ENCODE measurements around a stretch of chr9.

GRCh38 chr9:121289858-121289986 lies 21.8 kb downstream of the GSN start:
- PRO-cap, result no peak

DNA sequence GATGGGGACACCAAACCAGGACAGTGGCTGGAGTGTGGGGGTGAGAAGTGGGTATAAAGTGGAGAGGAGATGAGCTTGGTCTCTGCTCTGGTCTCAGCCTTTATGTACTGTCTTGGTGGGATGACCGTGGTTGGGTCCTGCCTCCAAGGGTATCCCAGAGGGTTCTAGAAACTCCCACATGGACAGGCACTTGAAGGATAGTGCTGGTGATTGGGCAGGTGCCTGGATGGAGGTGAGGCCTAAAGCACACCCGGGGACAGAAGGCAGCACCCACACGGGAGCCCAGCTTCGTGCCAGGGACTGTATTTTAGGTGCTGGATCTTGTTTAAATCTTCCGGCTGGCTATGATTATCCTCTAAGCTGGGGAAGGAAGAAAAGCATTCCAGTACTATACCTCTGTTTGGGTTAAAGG lies 22.0 kb downstream of the GSN start:
- PRO-cap, result no peak

- PRO-cap, result bidirectional peak, plus-strand start at chr9:121326740, minus-strand start at chr9:121326489
Observed at GRCh38 chr9:121325932-121326867, 43.9 kb downstream of the STOM start.

DNA sequence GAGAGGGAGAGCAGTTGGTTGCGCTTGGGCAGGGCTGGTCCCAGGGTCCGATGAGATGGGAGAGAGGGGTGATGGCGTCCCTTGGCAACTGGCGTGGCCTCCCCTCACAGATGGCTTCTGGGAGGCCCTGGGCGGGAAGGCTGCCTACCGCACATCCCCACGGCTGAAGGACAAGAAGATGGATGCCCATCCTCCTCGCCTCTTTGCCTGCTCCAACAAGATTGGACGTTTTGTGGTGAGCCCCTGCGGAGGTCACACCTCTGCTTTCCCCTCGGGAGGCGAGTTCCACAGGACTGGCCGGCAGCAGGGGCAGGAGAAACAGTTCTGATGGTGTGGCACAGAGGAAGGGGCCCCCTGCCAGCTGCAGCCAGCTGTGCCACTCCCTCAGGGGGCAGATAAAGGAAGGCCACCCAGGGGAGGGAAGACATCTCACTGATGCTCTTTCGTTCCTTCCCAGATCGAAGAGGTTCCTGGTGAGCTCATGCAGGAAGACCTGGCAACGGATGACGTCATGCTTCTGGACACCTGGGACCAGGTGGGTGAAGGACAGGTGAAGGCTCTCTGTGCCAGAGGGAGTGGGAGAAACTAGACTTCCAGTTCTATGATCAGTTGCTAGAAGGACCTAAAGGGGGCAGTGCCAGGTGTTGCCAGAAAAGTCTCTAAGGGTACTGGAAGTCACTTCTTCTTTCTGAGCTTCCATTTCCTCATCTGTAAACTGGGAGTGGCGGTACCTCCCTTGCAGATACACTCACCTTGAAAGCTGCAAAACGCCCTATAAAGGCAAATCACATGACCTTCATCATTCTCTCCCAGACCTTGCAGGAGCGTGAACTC lies 41.1 kb downstream of the STOM start:
- PRO-cap, result no peak

DNA sequence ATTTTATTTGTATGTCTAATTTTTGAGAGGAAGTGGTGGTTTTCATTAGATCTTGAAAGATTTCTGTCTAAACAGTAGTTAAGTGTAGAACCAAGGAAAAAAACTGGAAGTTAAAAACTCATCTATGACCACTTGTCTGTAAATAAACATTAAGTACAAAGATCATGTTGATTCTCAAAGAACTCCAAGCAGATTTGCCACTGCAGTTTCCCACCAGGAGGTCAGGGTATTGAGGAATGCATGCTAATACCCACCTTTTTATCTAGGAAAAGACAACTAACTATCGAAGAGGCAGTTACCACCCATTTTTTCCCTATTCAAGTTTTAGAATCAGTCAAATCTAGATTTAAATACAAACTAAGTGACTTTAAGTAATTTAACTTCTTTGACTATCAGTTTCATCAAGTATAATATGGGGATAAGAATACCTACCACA lies 1.9 kb downstream of the STOM start:
- PRO-cap, result no peak

DNA sequence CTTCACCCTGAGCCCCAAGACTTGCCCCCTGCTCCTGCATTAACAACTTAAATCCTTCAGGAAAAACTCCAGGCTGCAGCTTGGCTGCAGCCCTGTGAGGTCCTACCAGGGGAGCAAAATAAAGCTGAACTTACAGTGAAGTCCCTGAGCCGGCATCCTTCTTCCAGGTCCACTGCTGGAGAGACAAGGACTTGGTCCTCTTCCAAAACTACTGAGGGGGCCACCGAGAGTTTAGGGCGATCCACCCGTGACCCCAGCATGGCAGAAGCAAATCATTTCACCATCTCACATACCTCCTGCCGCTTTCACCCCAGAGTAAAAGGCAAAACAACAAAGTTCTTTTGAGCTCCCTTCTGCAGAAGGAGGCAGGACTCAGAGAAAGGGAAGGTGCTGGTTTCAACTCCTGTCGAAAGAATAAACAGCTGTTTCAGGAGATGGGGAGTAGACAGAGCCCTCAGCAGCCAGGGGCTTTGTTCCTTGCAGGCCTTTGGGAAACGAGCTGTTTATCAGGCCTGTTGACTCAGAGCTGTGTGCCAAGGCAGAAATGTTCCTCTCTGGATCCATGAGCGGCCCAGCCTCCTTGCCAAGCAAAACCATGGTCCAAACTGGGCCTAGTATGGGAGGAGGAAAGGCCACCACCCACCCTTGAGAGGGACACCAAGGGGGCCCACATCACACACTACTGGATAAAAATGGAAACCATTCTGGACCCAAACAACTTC lies 20.6 kb downstream of the GGTA1 start:
- PRO-cap, result no peak

GRCh38 chr9:121545942-121546423 lies 46.3 kb upstream of the GGTA1 start:
- PRO-cap, result unidirectional peak, plus-strand start at chr9:121546255; unidirectional peak, plus-strand start at chr9:121546327

DNA sequence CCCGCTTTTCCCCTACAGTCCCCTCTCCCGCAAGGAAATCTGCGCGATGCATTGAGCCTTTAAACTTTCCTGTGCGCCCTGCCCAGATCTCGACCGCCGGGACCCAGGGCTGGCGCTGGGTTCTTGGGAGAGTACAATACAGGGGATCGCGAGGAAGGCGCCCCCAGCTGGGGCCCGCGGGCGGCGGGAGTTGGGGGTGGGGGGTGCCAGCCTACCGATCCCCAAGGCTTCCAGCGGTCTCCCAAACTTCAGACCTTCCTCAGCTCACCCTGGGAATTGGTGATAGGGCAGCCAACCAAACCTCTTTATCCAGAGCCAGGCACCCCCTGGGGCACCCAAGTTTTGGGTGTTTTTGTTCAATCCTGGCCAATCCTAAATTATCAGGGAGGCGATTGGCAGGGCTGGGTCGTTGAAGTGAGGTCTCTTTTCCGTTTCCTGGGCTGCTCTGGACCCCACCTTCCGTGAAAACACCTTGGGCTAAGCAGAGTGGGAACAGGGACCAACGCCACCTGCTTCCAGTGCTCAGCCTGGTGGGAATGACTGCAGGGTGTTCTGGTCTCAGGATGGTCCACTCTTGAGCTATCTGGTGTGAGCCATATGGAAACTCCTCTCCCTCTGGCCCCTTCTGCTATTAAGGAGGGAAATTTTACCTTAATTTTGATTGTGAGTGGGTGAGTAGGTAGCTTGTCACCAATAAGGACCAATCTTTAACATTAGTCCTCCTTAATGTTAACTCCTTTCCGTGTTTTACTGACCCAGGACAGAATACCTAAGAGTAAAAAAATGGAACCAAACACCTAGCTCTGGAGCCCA lies 51.3 kb upstream of the DAB2IP start:
- PRO-cap, result no peak

- PRO-cap, result no peak
Observed at GRCh38 chr9:121612318-121612920, 39.0 kb upstream of the DAB2IP start.

GRCh38 chr9:121698830-121699657 lies 47.6 kb downstream of the DAB2IP start:
- PRO-cap, result bidirectional peak, plus-strand start at chr9:121699217, minus-strand start at chr9:121699043

GRCh38 chr9:121751723-121752729 lies 100.6 kb downstream of the DAB2IP start:
- PRO-cap, result no peak

GRCh38 chr9:121760406-121760926 lies 109.0 kb downstream of the DAB2IP start:
- PRO-cap, result unidirectional peak, plus-strand start at chr9:121760829

GRCh38 chr9:121765051-121765514 lies 113.6 kb downstream of the DAB2IP start:
- PRO-cap, result no peak

DNA sequence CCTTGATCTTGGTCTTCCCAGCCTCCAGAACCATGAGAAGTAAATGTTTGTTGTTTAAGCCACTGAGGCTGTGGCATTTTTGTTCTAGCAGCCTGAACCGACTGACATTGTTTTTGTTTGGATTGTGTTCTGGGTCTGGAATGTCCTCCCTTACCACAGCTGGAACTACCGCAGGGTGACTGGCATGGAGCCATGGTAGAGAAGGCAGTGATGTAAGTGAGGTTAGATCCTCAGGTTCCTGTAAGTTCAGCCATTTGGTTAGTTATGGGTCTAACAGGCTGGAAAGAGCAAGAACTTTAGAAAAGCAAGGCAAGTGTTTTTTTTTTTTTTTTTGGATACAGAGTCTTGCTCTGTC lies 209.3 kb downstream of the DAB2IP start:
- PRO-cap, result no peak

DNA sequence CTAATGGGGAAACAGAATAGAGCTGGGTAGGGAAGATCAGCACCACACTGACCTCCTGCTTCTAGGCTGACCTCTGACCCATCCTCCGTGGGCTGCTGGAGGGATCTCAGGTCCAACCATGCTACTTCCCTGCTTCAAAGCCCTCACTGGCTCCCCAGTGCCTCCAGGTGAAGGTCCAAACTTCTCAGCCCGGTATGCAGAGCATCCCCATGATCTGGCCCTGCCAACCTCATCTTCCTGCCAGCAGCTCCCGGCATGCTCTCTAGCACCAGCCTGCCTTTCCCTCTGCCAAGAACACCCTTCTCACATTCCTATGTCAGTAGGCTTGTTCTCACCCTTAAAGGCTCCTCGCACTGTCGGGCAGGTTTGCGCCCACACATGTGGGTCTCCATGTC lies 28.4 kb downstream of the NDUFA8 start:
- PRO-cap, result unidirectional peak, minus-strand start at position 264 of the sequence

GRCh38 chr9:122252581-122253284 lies 11.9 kb downstream of the RBM18 start:
- PRO-cap, result no peak

GRCh38 chr9:122291488-122292078 lies 26.9 kb downstream of the MRRF start:
- PRO-cap, result no peak

DNA sequence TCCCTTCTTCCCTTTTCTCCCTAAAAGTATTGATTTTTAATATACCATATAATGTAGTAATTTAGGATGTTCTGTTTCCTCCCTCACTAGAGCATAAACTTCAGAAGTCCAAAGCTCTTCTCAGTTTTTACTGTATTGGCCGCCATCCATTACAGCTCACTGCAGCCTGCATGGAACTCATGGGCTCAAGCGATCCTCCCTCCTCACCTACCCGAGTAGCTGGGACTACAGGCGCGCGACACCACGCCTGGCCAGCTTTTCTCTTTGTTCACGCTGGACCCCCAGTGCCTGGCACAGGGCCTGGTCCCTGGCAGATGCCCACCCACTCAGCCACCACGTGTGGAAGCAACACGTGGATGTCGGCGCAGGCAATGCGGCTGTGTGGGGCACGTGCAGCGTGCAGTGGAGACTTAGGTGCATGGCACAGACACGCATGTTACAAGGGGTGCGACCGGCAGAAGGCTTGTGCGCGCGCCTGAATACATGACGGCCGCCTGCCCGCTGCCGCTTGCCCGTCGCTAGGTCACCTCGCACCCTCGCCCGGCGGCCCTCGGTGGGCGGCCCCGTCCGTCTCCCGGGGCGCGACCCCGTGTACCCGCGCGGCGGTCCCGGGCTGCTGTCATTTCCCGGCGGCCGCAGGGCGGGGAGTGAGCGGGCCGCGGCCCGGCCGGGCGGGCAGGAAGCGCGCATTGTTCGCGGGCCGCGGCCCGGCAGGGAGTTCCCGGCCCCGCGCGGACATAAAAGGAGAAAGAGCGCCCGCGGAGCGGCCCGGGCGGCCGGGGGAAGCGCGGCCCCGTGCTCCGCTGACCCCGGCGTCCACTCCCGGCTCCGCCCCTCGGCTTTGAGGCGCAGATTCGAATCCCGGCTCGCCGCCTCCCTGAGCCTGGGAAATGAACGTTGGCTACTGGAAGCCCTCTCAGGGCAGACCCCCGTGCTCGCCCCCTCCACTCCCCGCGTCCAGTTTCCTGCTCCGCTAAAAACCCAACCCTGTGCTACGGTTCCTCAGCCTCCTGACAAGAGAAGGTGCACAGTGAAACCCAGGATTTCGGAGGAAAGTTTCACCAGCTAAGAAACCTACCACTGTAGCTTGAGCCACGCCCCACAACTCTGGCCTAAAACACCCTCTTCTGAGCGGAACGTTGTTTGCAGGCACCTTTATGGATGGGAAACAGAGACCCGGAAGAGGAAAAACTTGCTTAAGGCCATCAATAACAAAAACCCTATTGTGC lies 24.0 kb upstream of the PTGS1 start:
- PRO-cap, result unidirectional peak, plus-strand start at position 402 of the sequence; bidirectional peak, plus-strand start at position 689 of the sequence, minus-strand start at position 625 of the sequence; unidirectional peak, minus-strand start at position 1,129 of the sequence

- PRO-cap, result no peak
Observed at GRCh38 chr9:122348394-122348691, 22.5 kb upstream of the PTGS1 start.

- PRO-cap, result no peak
Observed at GRCh38 chr9:122846143-122847068, 18.0 kb upstream of the PDCL start.

Measured in fallopian tube (tissue), 1 donor.